Neural cell (in vitro differentiated cells): ENCODE measurements around the gene C6orf132.

- RAMPAGE, long total RNA, result no peak
These were observed 21.8 kb downstream of the TFEB start for GRCh38 chr6:41713504-41714186.

DNA sequence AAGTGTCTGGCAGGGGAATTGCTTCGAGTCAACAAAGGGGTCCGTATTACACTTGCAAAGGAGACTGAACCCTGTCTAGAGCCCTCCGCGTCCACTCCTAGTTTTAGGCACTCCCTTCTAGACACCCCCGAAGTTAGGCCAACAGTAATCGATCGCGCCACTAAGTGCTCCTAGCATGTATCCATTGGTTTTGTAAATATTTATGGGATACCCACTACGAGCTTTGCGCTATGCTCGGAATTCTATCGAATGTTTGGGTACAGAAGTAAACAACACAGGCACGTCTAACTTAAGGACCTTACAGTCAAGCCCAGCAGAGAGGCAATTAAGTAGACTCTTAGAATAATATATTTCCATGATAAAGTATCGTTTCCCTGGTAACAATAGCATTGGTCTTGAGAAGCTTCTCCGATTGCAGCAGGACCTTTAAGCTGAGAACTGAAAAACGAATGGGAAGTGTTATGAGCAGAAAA, 633 bp downstream of the BYSL start:
- RAMPAGE, long total RNA, result no peak

DNA sequence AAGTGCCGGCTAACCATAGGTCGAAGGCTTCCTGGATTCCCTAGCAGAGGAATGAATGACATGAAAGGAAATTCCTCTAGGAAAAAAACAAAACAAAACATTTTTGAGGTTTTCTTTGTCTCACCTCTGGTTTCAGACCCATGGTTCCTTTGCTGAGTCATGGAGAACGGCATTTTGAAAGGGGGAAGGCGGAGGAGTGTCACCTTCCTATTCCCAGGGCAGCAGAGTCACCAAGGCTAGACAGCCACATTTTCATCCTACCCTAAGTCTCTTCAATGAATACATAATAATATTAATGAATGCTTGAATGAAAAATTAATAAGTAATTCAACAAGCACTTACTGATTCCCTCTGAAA, 25.4 kb upstream of the CCND3 start:
- RAMPAGE, long total RNA, result no peak

GRCh38 chr6:42025311-42025919, 24.9 kb upstream of the TAF8 start:
- RAMPAGE, long total RNA, result no peak

DNA sequence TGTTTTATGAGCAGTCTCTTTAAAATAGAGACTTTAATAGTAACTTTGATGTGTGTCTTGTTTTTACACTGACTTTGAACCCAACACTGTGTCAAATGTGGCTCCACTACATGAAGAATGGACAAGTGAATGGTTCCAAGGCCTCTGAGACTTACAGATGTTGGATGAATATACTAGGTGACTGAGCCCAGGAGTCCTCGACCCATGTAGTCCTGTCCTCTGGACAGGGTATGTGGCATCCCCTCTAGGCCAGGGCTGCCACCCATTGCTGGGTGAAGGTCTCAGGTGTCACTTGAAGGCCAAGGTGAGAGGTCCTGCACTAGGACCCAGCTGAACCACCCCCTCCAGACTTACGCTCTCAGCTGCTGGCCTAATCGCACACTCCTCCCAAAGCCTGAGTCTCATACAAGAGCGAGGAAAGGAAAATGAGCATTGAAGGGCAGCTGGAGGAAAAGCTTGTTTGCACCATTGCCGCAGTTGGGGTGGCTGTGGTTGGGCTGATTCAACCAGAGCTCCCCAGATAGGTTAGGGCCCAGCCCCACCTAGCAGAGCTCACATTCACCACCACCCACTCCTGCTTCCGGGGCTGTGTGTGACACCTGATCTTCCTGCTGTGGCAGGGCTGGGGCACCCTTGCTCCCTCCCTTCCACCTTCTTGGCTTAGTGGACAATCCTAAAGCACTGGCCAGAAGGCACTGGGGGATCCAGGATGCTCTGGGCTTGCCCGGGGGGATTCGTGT, 11.0 kb upstream of the TAF8 start:
- RAMPAGE, long total RNA, result no peak

GRCh38 chr6:42045395-42046494, 4.6 kb upstream of the TAF8 start:
- RAMPAGE, long total RNA, result no peak

- RAMPAGE, long total RNA, result no peak
These were observed 42.8 kb downstream of the C6orf132 start for GRCh38 chr6:42099526-42100134.

DNA sequence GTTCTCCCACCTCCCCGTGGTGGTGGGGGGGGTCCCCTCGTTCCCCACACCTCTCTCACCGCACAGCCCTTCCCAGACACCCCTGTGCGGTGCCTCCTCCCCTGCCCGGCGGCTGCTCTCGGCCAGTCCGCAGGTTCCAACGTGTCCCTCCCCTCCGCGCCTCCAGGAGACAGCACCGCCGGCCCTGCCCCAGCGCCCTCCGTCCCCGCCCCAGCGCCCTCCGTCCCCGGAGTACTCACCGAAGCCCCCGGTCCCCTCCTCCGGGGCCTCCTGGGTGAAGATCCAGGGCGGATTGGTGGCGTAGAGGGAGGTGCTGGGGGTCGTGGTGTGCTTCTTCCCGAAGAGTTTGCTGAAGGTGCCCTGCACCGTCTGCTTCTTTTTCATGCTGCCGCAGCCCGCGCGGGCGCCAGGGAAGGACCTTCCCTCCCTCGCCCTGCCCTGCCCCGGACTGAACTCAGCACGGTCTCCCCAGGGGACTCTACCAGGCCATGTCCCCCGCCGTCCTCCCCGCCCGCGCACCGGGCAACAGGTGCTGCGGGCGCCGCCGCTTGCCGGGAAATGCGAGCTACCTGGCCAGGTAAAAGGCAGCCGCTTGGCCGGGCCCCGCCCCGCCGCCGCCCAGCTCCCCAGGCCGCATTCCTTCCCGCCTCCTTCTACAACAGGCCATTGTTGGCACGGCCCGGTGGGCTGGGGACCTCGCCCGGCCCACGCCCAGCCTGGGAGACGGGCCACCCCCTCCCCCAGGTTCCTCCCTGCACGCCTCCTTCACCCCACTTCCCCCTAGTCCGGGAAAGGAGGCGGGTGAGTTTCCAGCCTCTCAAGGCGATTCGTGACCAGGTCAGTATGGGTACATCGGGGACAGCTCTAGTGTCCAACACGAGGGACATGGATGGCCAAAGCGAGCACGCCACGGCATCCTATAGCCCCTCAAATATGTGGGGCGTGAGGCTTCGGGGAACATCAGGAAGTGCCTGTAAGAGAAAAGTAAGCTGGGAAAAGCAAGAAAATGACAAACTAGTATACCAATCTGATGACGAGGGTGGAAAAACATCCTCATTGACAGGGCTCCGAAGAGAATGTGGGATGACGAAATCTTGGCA, at the start of gene C6orf132:
C6orf132 (minus strand) TSS at position 560 of the 1,100 bp plus-strand sequence.
- RAMPAGE, long total RNA, result no peak

GRCh38 chr6:42226620-42227193, 9.0 kb upstream of the MRPS10 start:
- RAMPAGE, long total RNA, result no peak

DNA sequence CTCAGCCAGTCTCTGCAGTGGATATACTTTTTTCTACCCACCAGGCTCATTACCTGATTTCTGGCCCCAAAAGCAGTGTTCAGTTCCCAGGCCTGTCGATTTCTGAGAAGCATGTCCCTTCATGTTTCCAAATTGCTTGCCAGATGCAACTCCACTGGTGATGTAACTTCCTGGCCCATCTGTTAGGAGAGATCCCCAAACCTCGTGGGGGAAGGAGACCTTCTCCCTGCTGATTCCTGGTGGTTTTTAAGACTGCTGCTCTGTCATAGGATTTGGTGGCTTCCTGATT, 31.6 kb upstream of the MRPS10 start:
- RAMPAGE, long total RNA, result no peak

- RAMPAGE, long total RNA, result no peak
These were observed 61.7 kb upstream of the MRPS10 start for GRCh38 chr6:42279003-42280064.

GRCh38 chr6:42448443-42448825, 3.3 kb downstream of the TRERF1 start:
- RAMPAGE, long total RNA, result no peak

DNA sequence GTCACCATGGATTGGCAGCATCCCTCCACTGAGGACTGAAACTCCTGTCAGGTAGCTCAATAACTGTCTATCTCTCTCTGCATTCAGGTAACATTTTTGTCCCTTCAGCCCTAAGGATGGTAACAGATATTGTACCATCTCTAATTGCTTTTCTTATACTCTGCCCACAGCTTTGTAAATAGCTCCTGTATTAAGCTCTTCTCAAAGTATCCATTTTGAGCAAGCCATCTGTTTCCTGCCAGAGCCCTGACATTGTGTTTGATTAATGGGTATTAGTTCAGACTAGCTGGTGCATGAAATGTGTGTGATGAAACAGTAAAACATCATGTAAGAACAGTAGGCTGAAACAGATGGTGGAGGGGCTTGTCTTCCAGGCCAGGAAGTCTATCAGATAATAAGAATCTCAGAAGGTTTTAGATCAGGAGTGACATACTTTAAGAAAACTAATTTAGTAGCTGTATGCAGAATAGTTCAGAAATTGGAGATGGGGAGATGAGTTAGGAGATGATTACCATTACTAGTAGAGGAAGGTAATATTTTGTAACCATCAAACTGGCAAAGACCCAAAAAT, 3.4 kb downstream of the TBCC start:
- RAMPAGE, long total RNA, result no peak

DNA sequence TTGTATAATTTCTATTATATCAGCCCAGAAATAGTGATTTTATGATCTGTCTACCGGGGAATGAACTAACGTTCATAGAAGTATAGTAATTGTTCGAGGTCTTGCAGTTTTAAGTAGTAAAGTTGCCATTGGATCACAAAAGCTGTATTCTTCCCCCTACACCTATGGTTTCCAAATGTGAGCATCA, 2.6 kb downstream of the BICRAL start:
- RAMPAGE, long total RNA, result no peak

- RAMPAGE, long total RNA, result start-site peak on the plus strand at chr6:42879909-42879937, 1,641 and 1,983 reads in 2 replicates
These were observed 470 bp downstream of the RPL7L1 start for GRCh38 chr6:42879744-42880427.

DNA sequence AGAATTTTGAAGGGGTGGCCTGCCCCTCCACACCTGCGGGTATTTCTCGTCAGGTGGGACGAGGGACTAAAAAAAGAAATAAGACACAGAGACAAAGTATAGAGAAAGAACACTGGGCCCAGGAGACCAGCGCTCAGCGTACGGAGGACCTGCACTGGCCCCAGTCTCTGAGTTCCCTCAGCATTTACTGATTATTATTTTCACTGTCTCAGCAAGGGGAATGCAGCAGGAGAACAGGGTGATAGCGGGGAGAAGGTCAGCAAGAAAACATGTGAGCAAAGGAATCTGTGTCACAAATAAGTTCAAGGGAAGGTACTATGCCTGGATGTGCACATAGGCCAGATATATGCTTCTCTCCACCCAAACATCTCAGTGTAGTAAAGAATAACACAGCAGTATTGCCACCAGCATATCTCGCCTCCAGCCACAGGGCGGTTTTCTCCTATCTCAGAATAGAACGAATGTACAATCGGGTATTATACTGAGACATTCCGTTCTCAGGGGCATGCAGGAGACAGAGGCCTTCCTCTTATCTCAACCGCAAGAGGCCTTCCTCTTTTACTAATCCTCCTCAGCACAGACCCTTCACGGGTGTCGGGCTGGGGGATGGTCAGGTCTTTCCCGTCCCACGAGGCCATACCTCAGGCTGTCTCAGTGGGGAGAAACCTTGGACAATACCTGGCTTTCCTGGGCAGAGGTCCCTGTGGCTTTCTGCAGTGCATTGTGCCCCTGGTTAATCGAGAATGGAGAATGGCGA, 3.2 kb upstream of the C6orf226 start:
- RAMPAGE, long total RNA, result no peak

- RAMPAGE, long total RNA, result no peak
These were observed 12.1 kb upstream of the C6orf226 start for GRCh38 chr6:42902434-42903355.

GRCh38 chr6:42939139-42940307, 10.2 kb downstream of the CNPY3 start:
- RAMPAGE, long total RNA, result no peak

GRCh38 chr6:43061007-43061747, 1.7 kb downstream of the KLC4 start:
- RAMPAGE, long total RNA, result no peak

GRCh38 chr6:43072750-43073149, 3.4 kb upstream of the PTK7 start:
- RAMPAGE, long total RNA, result no peak